AG09319 (cell line): ENCODE data around the genes ENAH, LEFTY2 and SDE2.

GRCh38 chr1:225435971-225436463 lies 8.2 kb upstream of the LBR start:
- RRBS = no CpG with 5 or more reads among the region's 6 CpGs

DNA sequence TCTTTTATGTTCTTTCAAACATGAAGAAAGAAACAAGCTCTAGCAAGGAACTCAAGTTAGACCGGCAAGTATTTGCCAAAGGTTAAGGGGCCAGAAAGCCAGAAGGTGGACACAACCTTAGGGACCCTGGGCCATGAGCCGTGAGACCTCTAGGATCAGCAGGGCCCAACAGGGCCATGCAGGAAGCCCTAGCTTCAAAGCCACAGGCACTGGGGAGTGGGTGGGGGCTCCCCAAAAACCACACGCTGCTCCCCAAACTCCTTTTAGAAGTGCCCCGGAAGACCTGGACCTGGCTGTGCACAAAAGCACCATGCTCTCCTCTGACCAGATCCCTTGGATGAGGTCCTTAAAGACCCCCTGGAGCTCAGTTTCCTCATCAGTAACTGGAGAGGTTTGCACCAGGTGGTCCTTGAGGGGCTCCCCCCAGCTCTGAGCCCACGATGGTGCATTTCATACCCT lies 40.4 kb upstream of the LBR start:
- RRBS = no CpG with 5 or more reads among the region's 5 CpGs

DNA sequence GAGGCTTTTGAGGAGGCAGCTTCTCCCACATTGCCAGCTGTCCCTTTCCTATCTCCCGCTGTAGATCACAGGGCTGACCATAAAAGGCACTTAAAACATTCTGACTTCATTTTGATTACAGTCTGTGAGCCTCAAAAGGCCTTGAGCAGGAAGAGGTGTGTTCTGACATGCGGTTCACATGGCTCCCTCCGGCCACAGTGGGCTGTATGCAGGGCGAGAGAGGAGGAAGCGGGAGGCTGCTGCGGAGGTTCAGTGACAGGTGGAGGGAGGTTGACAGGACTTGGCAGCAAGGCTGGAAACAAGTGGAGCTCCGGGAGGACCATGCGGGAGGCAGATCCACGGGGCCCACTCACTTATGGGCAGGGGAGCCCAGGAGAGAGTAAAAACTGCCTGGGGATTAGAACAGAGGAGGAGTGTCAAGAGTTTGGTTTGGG lies 50.1 kb upstream of the LBR start:
- RRBS = no CpG with 5 or more reads among the region's 9 CpGs

DNA sequence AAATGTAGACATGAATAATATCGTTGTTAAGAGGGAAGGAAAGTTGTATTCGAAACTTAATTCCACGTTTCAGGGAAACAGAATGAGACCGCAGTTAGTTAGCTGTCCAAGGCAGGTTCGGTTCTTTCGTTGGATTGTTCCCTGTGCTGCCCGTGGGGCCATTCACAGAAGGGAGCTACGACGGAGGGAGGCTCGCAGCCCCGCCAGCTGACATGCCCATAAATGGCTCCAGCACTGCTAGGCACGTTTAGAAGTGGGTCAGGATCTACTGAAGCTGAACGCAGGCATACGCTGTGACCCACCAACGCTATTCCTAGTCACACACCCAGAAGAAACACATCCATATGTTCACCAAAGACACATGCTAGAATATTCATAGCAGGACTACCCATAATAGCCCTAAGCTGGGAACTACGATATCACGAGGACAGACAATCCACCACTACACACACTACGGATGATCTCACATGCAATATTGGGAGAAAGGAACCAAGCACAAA lies 56.2 kb upstream of the LBR start:
- RRBS = no CpG with 5 or more reads among the region's 18 CpGs

DNA sequence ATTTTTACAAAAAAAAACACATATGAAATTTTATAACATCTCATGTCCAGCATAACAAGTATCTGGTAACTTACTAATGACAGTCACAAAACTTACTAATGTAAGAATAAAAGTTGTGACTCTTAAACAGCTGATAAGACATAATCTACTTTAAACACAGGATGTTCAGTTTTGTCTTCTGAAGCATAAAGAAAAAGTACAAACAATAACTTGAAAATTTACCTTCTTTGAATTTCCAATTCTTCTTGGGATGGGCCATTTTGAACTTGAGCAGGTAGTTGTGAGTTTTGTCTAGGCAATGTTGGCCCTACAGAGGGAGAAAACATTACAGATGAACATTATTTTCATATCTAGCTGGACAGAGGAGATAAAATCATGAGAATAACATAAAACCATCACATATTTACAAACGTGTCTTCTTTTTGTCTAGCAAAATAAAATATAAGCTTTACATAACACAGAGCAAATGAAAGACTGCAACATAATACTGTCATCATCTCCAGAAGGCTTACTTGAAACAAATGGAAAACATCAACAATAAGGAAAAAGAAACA lies 102.6 kb upstream of the LBR start:
- RRBS = no CpG with 5 or more reads among the region's 1 CpG

DNA sequence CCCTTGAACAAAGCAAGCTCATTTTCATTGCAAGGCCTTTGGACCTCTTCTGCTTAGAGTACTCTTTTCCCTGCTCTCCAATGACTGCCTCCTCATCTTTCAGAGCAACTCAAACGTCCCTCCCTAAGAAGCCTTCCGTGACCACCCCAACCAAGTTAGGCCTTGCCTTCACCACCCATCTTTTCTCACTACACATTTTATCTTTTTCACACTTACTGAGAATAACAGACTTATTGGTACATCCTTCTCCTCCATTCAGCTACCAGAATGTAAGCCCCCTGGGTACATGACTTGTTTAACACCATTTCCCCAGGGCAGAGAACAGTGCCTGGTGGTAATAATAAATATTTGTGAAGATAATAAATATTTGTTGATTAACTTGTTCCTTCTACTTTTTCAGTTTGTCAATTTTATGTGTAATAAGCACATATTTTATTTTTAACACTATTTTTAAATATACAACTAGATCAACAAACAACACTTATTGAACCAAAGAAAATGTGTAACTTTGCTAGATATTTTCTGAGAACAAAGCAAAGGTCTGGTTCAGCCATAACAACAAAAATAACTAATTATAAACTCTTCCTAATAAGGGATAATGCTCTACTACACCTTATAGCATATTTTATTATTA lies 39.7 kb downstream of the ENAH start:
- RRBS = no CpG with 5 or more reads among the region's 2 CpGs

- RRBS = 1% methylated on average over 59 of the region's 85 CpGs
Measured at GRCh38 chr1:225652485-225653219, at the start of gene ENAH. ENAH (minus strand) TSS chr1:225653123.

- RRBS = no CpG with 5 or more reads among the region's 15 CpGs
Measured at GRCh38 chr1:225746524-225747237, 30.9 kb upstream of the SRP9 start.

DNA sequence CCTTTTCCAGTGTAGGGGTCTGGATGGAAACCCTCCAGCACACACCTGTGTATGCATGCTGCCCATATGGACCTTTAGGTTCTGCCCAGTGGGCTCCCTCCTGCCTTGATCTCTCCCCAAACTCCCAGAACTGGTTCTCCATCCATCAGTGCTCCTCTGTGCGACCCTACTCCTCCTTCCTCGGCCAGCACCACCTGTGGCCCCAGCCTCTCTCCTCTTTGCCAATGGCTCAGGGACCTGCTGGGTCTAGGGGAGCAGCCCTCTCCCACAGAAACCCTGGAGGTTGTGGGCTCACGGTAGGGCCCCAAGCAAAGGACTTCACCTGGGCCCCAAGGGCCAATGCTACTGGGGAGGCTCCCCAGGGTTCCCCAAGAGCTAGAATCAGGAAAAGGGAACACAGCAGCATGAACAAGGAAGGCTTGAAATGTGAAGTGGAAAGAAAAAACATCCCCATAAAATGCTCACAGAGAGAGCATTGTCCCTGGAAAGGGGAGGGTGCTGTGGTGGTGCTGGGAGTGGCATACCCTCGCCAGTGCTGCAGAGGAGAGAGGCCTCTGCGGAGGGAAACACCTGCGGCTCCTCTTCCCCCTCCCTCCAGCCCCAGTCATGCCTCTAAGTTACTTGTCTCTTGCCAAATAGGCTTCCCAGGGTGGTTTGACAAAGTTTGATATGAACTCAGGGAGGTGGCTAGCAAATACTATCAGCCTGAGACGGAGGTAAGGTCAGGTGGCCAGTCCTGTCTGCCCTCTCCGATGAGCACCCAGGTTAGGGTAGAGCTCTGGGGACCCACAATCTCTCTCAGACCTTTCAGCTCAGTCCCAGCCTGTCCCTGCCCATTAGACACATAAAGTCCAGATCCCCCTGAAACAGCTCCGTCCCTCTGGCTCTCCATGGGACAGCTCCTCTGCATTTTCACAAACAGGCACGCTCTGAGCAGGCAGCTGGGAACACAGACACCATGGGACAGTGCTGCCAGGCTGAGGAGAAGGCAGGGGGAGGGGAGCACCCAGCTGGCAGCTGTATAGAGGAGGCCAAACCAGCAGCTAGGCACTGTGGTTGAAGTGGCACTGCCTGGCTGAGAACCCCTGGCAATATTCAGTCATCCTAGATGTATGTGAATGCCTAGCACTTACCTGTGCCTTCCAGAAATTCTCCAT lies 2.4 kb downstream of the TMEM63A start:
- RRBS = no CpG with 5 or more reads among the region's 10 CpGs

- RRBS = no CpG with 5 or more reads among the region's 5 CpGs
Measured at GRCh38 chr1:225880607-225880978, 1.6 kb downstream of the TMEM63A start.

DNA sequence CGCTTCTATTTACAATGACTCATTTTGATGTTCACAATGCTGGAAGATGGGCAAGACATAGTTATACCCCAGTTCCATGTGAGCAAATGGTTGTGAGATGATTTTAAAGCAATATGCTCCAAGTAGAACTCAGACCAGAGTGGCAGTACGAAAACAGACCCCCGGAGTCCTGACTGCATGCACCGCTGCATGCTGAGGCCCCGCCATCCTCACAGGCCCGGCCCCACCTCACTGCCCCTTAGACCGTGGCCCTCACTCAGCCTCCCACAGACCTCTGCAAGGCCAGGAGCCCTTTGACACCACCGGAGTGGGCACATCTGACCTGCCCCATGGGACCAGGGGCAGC lies 520 bp downstream of the LEFTY1 start:
- RRBS = 82% methylated on average over 5 of the region's 8 CpGs

DNA sequence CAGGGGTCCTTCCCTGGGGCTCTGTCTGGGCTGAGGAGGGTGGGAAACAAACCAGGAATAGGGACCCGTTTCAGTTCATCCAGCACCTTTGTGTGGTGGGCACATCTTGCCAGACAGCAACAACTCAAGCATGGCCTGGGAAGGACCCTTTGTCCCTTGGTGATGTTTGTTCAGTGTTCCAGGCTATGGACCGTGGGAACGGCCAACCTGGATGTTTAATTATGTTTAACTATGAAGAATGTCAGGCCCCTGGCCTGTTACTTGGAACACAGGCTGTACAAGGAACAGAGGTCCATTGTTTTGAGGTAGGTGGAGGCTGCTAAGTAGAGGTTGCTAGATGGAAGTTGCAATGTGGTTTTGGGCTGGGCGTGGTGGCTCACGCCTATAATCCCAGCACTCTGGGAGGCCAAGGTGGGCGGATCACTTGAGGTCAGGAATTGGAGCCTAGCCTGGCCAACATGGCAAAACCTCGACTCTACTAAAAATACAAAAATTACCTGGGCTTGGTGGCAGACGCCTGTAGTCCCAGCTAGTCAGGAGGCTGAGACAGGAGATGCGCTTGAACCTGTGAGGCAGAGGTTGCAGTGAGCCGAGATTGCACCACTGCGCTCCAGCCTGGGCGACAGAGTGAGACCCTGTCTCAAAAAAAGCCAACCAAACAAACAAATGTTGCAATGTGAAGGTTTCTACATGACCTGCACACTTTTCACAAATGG lies 2.3 kb upstream of the LEFTY1 start:
- RRBS = no CpG with 5 or more reads among the region's 12 CpGs

DNA sequence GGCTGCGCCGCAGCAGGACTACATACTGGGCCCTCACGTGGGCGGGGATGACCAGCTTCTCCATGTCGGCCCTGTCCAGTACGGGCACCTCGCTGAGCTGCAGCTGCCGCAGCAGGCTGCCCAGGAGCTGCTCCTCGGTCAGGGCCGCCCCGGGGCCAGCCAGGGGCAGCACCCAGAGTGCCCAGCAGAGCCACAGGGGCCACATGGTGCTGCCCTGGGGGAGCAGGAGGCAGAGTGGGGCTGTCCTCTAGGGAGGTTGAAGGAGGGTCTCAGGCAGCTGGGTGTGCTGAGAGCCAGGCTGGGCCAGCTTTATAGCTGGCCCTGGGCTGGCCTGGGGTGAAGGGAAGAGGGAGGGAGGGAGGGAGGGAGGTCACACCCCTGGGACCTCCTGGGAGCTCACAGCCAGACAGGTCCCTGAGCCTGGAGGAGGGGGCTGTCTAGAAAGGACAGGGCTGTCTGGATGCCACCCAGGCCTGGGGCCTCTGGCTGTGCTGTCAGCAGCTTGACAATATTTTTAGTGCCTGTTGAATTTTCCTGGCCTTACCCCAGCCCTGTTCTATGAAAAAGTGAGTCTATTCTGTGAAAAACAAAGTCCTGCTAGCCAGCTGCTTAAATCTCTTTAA lies at the start of gene LEFTY2:
TSS of gene LEFTY2 (minus strand) at position 285 of the 623 bp plus-strand sequence.
- RRBS = no CpG with 5 or more reads among the region's 11 CpGs

DNA sequence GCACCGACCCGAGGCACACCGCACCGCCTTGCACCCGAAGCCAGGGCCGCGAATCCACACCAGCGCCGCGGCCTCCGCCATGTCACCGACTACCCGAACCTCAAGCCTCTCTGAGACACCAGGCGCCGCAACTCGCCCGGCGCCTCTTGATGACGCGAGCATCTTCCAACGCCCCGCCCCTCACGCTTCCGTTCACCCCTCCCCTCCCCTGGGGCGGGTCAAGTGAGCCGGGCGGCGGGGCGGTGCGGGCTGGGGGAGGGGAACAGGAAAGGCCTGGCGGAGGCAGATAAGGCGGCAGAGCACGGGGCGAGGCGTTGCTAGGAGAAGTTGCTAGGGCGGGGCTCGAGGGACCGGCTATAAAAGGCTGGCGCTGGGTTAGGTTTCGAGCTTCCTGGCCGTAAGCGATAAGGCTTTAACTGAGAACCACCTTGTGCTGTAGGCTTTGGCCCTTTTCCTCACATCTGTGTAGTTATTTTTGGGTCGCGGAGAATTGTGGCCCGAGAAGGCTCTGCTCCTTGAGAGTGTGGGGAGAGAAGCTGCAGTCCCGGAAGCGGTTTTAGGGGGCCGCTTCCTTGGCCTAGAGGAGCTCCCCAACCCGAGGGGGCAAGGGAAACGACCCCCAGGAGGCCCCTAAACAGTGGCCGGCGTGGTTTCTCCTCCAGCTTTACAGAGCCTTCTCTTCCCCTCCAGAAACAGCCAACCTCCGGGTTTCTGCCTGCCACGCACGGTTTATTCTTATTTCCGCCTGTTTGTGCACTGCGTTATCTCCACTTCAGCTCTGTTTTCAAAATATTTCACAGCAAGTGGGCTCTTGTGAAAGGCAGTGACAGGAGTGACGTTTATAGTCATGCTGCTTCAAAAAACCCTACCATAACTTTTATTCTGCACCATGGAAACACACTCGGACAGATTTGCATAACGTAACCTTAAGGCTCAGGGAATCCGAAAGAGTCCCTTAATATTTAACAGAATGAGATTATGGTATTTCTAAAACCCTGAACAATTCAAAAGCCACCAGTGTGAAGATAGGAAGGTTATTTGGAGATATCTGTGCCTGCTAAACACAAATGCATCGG lies at the start of gene SDE2:
TSS of gene SDE2 (minus strand) at position 112 of the 1,076 bp plus-strand sequence.
- RRBS = 3% methylated on average over 13 of the region's 62 CpGs

- RRBS = no CpG with 5 or more reads among the region's 25 CpGs
Measured at GRCh38 chr1:226082876-226083291, 20.4 kb downstream of the H3-3A start.

DNA sequence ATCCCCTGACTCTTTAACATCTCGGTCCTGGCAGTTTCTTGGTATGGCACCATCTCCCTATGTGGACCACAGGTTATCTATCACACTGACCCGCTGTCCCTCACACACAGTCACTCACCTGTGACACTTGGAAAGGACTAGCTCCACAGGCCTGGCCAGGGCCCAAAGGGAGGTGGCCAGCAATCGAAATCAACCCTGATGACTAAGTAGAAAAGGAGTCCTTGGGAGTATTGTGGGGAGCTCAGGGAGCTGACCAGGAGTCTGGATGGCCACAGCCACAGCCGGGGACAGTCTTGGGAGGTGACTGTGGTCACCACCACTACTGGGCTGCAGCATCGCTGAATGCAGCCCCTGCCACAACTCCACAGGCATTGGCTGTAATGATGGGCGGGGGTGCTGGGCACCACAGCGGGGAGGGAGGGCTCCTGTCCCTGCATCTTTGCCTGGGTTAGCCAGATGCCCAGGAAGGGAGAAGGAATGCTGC lies 61.1 kb downstream of the H3-3A start:
- RRBS = no CpG with 5 or more reads among the region's 7 CpGs

- RRBS = no CpG with 5 or more reads among the region's 9 CpGs
Measured at GRCh38 chr1:226125783-226126132, 60.8 kb downstream of the ACBD3 start.

- RRBS = no CpG with 5 or more reads among the region's 23 CpGs
Measured at GRCh38 chr1:226209198-226210045, 14.0 kb upstream of the MIXL1 start.

- RRBS = 98% methylated on average over 3 of the region's 10 CpGs
Measured at GRCh38 chr1:226390152-226390728, 17.7 kb downstream of the PARP1 start.

GRCh38 chr1:226401093-226401740 lies 6.7 kb downstream of the PARP1 start:
- RRBS = no CpG with 5 or more reads among the region's 8 CpGs